Progenitor cell of endocrine pancreas (in vitro differentiated cells): ENCODE data around the gene FLOT2.

GRCh38 chr17:28888448-28889344 is 8.8 kb downstream of the FLOT2 start:
- PRO-cap = no peak

DNA sequence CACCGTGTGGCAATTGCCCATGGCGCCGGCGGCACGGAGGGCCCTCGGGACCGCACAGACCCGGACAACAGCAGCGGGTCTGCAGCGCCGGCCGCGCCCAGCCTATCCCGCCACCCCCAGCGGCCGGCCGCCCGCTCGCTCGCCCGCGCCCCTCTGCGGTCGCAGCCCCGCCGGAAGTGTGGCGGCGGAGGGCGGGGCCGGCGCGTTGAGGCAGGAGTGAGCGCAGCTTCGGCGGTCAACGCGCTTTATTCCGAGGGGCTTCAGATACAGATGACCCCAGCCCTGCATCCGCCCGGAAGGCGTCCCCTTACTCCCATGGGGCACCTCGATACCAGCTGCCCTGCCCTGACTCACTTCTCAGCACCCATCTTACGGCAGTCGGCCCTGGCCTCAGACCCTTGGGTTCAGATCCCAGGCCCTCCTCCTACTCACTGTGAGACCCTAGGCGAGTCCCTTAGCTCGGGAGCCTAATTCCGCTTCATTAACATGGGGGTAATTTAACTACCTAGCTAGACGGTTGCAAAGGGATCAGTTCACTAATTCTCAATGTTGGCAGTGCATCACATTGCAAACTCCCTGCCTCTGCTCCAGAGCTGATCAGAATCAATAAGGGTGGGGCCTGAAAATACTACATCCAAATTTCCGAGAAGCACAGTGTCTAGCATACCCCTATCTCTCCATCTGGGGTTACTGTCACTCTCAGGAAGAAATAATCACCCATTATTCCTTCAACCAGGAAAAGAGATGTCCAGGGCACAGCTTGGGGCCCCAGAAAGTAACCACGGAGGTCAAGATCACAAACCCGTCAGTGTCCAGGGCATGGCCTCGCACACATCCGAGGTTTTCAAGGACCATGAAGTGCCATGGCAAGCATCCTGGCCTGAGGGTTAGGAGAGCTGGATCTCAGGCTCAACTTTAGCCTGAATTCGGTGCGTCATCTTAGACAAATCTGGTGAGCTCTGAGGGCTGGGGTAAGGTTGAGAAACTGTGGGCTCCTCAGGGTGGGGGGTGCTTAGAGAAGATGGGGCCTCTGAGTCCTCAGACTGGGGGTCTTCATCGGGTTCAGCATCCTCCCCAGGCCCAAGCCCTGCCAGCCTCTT is at the start of gene FLOT2:
Gene FLOT2, minus strand, starts transcription at position 180 of the 1,100 bp plus-strand sequence.
- PRO-cap = bidirectional peak, plus-strand start at position 353 of the sequence, minus-strand start at position 155 of the sequence

DNA sequence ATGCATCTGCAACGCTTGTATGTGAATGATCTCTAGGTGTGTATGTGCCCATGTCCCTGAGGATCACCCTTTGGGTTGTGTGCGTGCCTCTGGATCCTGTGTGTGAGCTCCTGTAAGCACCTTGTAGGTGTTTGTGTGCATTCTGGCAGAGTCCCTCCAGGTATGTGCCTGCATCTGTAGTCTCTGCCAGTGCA is 311 bp upstream of the DHRS13 start:
- PRO-cap = no peak

- PRO-cap = no peak
Measured at GRCh38 chr17:28908793-28909428, 6.0 kb upstream of the DHRS13 start.

GRCh38 chr17:28981928-28982763 is 23.7 kb downstream of the SEZ6 start:
- PRO-cap = no peak

- PRO-cap = no peak
Measured at GRCh38 chr17:29048389-29048994, 5.6 kb downstream of the PIPOX start.

- PRO-cap = no peak
Measured at GRCh38 chr17:29097698-29098553, 55.0 kb downstream of the PIPOX start.

DNA sequence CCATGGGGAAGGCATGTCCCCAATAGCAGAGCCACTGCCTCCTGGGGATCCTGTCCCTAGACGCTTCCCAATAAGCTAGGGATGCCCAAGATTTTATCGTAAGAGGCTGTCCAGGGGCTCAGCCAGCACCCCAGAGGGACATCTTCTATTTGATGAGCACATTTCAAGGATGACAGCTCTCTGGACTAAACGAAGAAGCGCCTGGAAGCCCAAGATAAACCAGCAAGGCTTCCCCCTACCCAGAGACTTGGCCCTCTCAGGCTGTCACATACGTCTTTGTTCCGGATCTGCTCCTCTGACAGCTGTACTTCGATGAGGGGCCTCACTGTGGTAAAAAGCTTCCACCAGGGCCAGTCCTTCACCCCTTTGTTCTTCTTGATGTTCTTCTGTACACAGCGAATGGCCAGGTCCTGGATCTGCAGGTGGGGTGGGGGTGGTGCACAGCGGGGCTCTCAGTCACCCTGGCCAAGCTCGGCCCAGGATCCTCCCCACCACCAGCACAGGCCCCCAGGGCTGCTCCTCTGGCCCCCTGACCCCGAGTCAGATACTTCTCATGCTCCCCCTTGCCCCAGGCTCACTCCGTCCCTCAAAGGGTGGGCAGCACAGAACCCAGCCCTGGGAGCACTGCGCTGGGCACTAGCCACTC is 55.7 kb downstream of the PIPOX start:
- PRO-cap = no peak

- PRO-cap = no peak
Measured at GRCh38 chr17:29139834-29140264, 40.3 kb downstream of the MYO18A start.

GRCh38 chr17:29149499-29150274 is 30.5 kb downstream of the MYO18A start:
- PRO-cap = no peak

DNA sequence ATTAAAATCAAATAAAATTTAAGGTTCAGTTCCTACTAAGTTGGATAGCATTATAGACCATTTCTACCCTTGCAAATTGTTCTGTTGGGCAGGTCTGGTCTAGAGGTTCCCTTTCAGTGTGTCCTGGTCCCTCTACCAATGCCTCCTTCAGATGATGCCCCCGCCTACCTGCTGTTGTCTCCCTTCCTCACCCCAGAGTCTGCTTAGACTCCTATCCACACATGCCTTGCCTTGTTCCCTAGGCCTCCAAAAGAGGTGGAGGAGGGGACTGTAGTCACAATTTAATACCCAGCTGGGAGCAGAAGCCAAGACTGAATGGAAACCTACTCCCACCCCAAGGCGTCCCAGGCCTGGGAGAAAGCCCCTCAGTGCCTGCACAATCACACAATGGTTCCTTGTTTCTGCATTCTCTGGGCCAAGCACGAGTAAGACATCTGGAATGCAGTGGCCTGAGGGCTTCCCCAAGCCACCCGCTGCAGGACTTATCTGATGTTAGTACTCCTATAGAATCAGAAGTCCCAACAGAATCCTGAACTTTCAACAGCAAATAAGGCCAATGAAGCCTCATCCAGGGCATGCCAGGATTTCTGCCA is 28.8 kb downstream of the MYO18A start:
- PRO-cap = no peak

GRCh38 chr17:29177660-29178496 is 2.3 kb downstream of the MYO18A start:
- PRO-cap = no peak

DNA sequence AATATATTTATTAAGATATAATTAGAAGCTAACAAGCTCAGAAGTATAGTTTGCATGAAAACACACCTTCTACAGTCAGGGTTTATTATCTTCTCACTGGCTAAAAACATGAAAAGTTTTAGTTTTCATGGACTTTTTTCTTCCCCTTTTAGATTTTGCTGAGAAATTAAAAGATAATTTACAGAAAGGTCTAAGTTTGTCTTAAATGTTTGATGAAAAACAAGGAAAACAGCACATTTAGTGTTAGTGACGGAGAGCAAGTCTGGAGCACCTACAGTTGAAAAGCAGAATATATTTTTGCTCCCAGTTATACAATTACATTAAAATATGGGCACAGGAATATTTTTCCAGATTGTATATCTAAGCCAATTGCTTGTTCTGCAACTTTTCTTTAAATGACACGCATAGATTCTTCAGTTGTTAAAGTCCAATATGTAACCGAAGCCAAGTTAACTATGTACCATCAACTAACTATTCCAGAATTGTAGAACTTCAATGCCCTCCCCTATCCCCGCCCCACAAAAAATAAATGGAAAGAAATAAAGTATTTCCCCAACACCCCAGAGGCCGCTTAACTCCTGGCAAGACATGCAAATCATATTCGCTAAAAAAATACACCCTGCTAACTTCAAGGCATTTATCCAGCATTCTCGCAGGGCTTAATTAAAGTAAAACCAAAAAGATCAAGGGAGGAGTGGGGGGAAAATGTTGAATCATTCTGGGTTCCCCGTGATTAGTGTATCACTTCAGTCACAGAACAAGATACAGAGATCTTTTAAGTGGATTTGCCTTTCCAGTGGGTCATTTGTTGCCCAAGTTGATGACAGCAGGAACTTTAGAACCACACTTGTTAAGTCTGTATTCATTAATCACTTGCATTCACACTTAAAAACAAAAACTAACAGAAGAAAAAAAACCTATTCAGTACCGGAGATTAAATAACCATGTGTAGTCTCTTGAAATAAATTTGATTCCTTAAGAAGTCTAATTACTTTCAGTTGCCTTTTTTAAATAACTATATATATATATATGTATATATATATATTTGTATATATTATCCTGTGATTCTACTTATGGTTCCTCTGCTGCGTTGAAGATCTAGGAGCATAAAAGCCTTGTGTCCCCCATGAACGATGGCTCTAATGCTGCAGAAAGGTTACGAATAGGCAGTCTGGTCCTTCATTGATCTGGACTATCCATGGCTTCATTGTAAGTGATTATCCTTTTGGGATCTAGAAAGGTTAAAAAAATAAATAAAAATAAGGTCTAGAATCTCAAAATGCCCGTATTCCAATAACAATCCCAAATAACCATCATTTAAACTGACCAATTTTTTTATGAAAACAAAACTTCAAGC is 17.2 kb downstream of the CRYBA1 start:
- PRO-cap = no peak

- PRO-cap = no peak
Measured at GRCh38 chr17:29347787-29348024, 42.5 kb upstream of the TAOK1 start.

GRCh38 chr17:29390043-29390286 is 198 bp upstream of the TAOK1 start:
- PRO-cap = bidirectional peak, plus-strand start at chr17:29390383, minus-strand start at chr17:29390201

DNA sequence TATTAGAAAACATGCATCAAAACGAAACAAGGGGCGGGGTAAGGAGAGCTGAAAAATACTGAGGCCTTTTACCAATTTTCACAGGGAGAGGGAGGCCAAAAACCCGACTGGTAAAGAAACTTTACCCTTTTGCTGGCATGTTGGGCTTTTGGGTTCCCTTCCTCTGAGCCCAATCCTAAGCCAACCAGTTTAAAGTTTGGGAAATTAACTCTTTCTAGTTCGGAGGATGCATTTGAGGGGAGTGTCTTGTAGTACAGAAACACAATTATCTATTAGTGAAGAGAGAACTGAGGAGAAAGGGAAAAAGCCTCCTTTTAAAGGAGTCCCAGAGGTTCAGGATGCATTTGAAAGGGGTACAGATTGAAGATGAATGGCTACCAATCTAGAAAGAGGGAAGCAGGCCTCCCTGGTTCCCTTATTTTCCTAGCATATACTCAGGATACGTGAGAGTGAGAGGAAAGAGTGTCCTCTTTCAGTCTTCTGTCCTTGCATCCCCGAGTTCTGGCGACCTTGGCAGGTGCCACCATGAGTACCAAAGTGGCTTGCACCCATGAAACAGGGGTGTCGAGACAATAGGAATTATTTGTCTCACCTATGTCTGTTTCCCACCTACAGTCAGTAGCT is 44.0 kb downstream of the TAOK1 start:
- PRO-cap = no peak

- PRO-cap = no peak
Measured at GRCh38 chr17:29574438-29575182, 6.1 kb downstream of the TP53I13 start.

DNA sequence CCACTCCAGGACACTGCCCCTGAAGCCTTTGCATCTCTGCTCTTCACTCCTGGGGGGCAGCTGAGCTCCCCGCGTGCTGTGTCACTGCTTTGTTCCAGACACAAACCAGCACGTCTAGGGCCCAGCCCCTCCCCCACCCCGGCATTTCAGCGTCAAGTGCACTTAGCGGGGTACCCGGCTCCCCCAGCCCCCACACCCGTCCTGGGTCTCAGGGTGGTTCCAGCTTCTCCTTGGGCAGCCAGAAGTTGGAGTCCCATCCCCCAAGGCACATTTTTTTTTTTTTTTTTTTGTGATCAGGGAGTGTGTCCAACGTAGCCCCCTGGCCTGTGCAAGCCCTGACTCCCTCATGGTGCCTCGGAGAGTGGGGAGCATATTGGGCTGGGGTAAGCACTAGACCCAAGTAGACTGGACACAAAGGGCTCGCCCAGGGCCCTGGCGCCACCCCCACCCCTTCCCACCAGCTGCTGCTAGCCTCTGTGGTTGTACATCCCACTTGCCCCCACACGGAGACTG is 8.7 kb downstream of the CORO6 start:
- PRO-cap = no peak

DNA sequence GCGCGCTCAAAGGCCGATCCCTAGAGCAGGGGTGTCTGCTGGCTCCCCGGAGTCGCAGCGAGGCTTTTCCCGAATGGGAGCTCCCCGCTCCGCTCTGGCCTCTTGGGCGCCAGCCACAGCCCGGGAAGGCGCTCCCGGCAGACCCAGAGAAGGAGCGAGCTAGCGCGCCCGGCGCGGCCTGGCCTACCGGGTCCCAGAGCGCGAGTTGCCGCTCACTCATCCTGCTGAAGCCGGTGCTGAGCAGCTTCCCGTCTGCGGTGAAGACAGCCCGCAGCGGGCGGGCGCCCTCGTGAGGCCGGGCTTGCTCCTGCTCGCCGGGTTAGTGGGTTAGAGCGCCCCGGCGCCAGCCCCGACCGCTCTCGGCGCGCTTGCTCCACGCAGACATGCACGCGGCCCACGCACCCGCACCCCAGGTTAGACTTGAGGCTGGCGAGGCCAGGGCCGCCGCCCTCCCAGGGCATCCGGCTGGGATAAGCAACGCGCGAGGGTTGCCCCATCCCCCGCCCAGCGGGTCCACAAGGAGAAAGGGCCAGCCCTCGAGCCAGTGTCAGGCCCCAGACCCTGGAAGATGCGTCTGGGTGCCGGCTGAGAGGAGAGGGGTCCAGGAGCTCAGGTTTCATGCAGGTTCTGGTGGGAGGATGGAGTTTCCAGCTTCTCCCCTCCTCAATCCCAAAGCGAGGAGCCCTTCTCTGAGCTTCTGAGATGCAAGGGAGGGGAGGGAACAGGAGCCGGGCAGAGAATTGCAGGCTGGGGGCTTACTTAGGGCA is 4.7 kb downstream of the CORO6 start:
- PRO-cap = no peak

DNA sequence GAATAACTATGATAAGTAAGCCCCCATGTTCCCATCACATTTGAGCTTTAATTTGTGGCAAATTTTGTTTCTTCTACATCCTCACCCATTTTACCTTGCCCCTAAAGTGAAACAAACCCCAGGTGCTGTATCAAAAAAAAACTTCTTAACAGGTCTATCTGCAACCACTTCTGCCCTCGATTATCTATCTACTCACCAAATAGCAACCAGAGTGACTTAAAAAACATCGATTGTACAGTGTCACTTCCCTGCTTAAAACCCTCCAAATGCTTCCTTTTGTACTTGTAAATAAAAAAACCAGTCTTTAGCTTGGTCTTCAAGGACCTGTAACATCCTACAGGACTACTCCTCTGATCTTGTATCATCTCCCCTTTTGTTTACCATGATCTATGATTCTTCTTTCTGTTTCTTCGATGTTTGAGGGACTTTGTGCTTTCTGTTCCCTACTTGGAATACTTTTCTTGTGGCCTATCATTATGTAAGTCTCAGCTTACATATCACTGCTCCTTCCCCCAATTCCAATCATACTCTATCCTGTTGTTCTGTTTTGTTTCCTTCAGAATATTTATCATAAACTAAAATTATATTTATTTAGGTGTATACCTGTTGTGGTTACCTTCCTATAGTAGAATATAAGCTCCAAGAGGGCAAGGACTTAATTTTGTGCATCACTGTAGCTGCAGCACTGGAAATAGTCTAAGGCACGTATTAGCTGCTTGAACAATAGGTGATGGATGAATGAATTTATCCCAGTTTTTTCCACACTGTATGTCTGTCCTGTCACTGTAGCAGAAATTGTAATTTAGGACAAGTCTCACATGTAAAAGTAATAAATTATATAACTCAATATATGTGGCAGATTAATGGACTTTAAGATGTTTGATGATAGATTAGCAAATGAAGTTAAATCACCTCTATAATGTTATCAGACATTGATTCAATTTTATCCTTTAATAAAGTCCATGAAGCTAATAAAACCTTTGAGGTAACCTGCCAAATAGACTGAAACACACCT is 82.9 kb upstream of the CORO6 start:
- PRO-cap = no peak